ENCODE data around the genes CHST11, SLC41A2 and WASHC4.

DNA sequence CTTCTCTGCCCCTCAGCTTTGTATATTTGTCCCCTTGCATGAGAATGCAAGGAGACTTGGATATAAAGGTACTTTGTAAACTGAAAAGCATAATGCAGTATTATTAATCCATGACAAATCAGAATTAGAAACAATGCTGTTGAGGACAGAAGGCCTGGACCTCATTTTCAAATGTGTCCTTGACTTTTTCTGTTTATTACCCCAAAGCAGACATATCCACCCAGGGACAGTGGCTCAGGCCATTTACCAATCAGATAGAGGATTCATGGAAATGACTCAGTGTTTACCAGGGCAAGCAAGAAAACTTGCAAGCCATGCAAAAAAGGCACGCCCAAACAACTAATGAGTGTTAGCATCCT is 157.1 kb downstream of the ASCL1 start:
- PRO-cap: no peak
- RRBS: no CpG with 5 or more reads among the region's 1 CpG

GRCh38 chr12:103172891-103173099 is 215.3 kb downstream of the ASCL1 start:
- PRO-cap: no peak

DNA sequence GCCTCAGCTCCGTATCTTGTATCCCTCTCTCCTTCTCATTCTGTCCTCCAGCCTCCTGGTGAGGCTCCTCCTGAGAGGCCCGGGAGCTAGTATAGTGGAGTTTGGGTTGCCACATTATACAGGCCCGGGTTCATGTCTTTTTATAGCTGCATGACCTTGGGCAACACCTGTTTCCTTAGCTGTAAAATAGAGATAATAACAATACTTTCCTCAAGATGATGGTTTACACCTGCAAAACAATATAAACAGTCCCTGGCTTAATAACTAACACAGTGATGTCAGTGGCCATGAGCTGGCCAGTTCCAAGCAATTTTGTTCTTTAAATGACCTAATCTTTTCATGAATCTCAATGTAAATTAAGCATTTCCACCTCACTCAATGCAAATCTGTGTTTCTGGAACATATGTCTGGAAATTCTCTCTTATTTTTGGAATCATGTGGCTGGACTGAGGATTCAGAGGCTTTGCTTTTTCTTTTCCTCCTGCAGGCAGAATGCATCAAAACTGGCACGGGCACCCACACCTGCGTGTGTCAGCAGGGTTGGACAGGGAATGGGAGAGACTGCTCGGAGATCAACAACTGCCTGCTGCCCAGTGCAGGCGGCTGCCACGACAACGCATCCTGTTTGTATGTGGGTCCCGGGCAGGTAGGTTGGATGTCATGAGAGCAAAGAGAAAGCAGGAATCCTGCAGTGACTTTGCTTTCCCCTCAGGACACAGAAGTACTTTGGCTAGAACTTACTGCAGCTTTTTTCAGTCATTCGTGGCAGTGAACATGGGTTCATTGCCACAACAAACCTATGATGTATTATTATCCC is 90.1 kb downstream of the STAB2 start:
- PRO-cap: no peak
- RRBS: no CpG with 5 or more reads among the region's 11 CpGs

- PRO-cap: no peak
- RRBS: no CpG with 5 or more reads among the region's 3 CpGs
These were observed 7.2 kb upstream of the NT5DC3 start for GRCh38 chr12:103848312-103848598.

- PRO-cap: no peak
- RRBS: no CpG with 5 or more reads among the region's 2 CpGs
These were observed 8.0 kb downstream of the HSP90B1 start for GRCh38 chr12:103938098-103938643.

GRCh38 chr12:103956413-103956840 is 588 bp downstream of the UQCC6 start:
- PRO-cap: no peak
- RRBS: no CpG with 5 or more reads among the region's 18 CpGs

GRCh38 chr12:104137037-104137465 is 959 bp downstream of the NFYB start:
- PRO-cap: unidirectional peak, plus-strand start at chr12:104137374
- RRBS: no CpG with 5 or more reads among the region's 16 CpGs

- PRO-cap: no peak
- RRBS: no CpG with 5 or more reads among the region's 13 CpGs
These were observed 9.4 kb upstream of the EID3 start for GRCh38 chr12:104294202-104294526.

DNA sequence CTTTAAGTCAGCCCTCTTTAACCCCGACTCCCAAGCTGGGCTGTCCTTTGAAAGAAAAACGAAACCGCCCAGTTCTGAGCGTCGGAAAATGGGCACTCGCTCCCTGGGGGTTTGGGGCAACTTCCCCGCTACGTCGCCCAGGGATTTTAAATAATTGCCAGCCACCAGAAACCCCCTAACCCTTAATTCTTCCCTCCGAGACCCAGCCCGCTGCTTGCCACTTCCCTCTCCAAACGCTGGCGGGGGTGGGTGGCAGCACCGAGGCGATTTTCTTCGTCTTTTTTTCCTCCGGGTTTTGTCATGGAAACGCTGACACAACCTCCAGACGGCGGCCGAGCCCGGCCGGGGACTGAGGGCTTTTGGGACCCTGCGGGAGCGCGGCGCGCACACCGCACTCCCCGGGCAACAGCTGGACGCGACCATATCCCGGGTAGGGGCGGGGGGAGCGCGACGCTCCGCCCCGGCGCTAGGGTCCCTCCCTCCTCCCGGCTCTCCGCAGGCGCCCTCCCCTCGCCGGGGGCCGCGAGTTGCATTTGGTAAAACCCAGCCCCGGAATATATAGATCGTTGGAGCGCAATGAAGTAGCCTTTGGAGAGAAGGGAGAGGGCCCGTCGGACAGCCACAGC is at the start of gene CHST11:
Gene CHST11 (plus strand): TSS at position 532 of the 626 bp plus-strand sequence.
- PRO-cap: bidirectional peak, plus-strand start at position 584 of the sequence, minus-strand start at position 382 of the sequence
- RRBS: 1% methylated on average over 17 of the region's 52 CpGs

GRCh38 chr12:104457925-104458211 is 1.1 kb downstream of the CHST11 start:
- PRO-cap: no peak
- RRBS: 2% methylated on average over 11 of the region's 30 CpGs

DNA sequence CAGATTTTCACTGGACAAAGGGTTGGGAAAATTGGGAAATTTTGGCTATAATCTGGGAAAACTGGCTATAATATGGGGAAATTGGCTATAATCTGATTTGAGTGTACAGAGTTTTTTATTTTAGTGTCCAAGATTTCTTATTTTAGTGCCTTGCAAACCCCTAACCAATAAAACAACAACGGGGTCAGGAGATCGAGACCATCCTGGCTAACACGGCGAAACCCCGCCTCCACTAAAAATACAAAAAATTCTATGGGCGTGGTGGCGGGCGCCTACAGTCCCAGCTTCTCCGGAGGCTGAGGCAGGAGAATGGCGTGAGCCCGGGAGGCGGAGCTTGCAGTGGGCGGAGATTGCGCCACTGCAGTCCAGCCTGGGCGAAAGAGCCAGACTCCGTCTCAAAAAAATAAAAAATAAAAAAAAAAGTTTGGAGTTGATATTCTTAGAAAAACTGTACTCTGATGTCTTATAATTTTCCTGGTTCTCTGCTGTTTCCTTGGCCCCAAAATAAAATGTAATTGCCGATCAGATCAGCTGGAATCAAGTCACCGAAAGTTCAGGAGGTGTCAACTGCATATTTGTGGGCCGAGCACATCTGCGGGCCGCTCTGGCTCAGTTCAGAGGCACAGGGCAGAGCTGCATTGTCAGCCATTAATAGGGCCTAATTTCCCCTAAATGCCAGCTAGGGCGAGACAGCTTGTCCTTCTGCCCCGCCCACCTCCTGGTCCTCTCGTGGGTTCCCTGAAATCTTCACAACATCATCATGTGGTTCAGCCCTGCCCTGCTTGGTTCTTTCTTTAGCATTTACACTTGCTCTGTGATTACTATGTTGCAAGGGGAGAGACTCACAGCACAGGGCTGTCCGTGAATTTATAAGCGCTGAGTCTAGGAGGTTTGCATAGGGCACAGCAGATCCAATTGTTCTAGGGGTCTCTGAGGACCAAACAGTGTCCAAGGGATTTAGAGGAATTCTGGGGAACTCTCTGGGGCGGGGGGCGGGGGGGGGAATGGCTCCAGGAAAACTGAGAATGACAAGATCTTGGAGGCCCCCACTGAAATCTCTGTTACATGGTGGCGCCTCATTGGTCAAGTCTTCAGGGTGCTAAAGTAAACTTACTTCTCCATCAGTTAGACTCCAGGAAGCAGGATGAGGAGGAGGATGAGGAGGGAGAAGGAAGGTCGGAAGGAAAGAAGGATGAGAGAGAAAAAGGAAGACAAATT is 148.8 kb downstream of the CHST11 start:
- PRO-cap: no peak
- RRBS: no CpG with 5 or more reads among the region's 30 CpGs

DNA sequence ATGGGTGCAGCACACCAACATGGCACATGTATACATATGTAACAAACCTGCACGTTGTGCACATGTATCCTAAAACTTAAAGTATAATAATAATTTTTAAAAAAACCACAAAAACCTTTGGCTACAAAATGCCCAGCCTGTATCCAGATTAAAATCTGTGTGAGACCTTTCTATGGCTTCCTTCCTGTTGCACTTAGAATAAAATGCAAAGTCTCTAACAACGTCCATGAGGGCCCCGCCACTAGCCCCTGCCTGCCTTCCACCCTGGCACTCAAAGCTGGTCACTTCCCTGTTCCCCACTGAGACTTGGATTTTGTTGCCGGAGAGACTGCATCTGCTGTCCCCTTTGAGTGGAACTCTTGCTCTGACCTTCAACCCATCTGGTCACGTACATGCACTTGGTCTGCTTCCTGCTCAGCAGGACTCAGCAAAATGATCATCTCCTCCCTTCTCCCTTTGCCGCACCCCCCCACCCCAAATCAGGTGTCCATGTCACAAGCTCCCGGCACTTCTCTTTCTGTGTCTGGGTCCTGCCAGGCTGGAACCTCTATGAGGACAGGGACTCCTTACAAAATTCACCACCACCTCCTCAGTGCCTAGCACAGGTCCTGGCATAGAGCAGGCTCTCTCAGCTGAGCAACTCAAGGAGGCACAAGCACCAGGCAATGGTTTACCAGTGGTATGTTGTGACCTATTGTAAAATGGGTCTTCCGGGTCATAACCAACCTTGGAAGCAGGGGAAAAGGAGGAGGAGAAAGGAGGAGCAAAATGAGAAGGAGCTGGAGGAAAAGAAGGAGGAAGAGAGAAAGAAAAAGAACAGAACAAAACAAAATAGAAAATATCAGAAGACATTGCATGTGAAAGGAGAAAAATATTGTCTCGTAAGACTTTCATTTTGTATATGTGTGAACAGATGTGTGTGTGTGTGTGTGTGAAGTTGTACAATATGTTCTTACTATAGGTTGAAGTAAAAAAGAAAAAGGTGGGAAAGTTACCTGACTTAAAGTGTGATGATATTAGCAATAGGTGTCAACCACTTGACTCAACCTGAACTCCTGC is 181.0 kb downstream of the CHST11 start:
- PRO-cap: no peak
- RRBS: no CpG with 5 or more reads among the region's 9 CpGs

DNA sequence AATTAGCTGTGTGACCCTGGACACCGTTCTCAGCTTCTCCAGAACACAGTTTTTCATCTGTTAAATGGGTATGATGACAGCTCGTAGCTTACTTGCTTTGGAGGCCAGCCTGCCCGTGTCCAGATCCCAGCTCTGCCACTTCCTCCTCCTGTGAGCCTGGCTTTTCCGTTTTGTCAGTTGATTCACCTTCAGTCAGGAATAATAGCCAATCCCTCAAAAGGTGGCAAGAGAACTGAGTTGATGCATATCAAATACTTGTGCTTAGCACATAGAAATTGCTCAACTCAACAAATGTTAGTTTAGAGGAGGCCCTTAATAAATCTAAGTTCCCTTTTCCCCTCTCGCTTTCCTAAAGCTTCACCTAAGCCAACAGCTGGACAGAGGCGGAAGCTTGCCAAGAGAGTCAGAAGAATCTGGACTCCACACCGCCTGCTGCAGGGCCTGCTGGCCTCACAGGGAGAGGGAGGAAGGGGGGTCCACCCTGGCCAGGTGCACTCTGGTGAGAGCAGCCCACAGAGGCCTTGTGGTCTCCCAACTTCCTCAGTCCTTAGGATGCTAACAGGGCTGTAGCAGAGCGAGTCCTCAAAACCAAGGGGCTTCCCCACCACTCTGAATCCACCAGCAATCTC is 213.1 kb downstream of the CHST11 start:
- PRO-cap: no peak
- RRBS: no CpG with 5 or more reads among the region's 8 CpGs

GRCh38 chr12:104722414-104722903 is 235.6 kb downstream of the SLC41A2 start:
- PRO-cap: no peak
- RRBS: no CpG with 5 or more reads among the region's 8 CpGs

DNA sequence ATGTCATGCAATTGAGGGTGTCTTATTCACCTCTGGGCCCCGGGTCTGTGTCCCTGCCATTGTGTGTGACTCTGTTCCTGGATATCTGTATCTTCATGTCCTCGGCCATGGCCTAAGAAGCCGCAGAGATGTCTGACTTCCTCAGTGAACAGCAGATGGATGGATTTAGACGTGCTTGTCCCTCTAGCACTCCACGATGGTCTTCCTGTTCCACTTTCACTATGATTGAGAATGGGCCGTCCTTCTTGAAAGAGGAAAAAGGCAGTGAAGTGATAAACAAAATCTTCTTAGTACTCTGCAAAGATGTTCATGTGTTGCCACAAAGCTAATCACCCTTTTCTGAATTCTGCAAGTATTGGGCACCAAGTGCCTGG is 217.4 kb downstream of the SLC41A2 start:
- PRO-cap: no peak
- RRBS: no CpG with 5 or more reads among the region's 6 CpGs

- PRO-cap: no peak
- RRBS: no CpG with 5 or more reads among the region's 7 CpGs
These were observed 163.2 kb downstream of the SLC41A2 start for GRCh38 chr12:104794776-104795313.

GRCh38 chr12:104957865-104958924 is at the start of gene SLC41A2:
TSS of gene SLC41A2 (minus strand) at chr12:104958290.
- PRO-cap: bidirectional peak, plus-strand start at chr12:104958477, minus-strand start at chr12:104958274; unidirectional peak, minus-strand start at chr12:104958585
- RRBS: 1% methylated on average over 53 of the region's 107 CpGs

DNA sequence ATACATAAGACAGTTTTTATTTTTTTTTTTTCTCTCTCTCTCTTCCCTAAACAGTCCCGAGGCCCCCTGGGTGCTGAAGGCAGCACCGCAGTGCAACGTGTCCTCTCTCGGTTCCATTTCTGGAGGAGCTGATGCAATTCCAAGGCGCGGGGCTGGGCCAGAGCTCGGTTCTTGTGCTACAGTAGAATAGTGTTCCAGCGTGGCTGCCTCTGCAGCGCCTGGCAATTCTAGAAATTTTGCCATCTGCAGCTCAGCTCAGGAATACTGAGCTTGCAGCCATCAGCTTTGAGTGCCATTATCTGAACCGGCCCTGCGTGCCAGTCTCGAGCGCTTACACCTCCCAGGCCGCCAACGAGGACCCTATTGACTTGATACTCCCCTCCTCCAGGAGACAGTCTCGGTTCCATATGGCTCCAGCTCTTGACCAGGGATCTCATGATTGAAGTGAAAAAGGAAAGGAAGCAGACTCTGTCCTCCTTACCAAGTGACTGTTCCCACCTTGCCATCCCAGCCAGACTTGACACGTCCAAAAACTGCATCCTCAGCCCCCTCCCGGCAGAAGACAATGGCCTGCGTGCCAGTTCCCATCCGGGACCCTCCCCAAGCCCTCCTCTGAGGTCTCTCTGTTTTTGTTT is 538 bp downstream of the ALDH1L2 start:
- PRO-cap: bidirectional peak, plus-strand start at position 160 of the sequence, minus-strand start at position 113 of the sequence
- RRBS: 0% methylated on average over 1 of the region's 20 CpGs

DNA sequence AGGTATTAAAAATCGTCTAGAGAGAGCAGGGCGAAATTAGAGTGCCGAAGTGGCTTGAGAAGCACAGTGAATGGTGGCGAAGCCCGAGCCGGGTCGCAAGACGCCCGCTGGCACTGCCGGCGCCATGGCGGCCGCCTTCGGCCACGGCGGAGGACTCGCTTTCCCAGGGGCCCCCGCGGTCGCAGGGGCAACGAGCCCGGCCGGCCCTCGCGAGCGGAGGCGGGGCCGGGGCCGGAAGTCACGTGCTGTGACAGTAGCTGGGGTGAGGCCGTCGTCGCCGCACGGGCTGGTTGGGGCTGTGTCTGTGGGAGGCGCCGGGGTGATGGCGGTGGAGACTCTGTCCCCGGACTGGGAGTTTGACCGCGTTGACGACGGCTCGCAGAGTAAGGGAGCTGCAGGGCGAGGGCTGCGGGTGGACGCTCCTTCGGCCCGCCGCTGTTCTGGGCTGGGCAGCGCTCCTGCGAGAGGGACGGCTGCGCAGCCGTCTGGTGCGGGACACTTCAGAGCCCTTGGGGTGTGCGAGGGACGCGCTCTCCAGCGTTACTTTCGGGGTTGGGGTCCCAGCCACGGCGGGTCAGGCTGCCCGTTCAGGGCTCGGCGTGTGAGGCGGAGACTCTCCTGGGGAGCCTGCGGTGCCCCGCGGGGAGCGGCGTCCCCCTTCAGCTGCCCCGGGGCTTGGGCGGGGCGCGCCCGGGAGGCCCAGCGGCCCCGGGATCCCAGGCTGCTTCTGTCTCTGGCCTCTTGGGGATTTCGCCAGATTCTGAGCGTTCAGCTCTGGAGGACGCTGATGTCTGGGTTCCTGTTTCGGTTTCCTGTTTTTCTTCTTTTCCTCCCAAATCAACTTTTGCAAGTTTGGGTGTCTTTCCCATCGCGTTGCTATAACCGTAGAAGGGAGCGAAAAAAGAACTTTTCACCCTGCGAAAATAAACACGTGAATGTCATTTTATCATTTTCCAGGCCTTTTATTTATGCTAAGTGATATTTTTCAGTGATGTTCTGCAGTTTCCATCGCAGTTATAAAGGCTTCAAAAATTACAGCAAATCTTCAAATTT is at the start of gene WASHC4:
Gene WASHC4 (plus strand): TSS at position 253 of the 1,053 bp plus-strand sequence.
- PRO-cap: bidirectional peak, plus-strand start at position 299 of the sequence, minus-strand start at position 145 of the sequence; bidirectional peak, plus-strand start at position 767 of the sequence, minus-strand start at position 729 of the sequence
- RRBS: 1% methylated on average over 17 of the region's 90 CpGs

- PRO-cap: no peak
- RRBS: no CpG with 5 or more reads among the region's 17 CpGs
These were observed 37.0 kb downstream of the APPL2 start for GRCh38 chr12:105198632-105199795.